PFSK-1 (cell line): ENCODE data around the genes ITPR3 and GRM4.

DNA sequence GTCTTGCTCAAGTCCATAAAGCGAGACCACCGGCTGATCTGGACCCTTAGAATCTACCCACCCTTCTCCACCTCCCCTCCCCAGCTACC lies 905 bp downstream of the TAPBP start:
- RRBS, result no CpG with 5 or more reads among the region's 2 CpGs

- RRBS, result no CpG with 5 or more reads among the region's 6 CpGs
Measured at GRCh38 chr6:33411413-33411557, 471 bp downstream of the PHF1 start.

- RRBS, result no CpG with 5 or more reads among the region's 10 CpGs
Measured at GRCh38 chr6:33412129-33412980, 1.5 kb downstream of the PHF1 start.

DNA sequence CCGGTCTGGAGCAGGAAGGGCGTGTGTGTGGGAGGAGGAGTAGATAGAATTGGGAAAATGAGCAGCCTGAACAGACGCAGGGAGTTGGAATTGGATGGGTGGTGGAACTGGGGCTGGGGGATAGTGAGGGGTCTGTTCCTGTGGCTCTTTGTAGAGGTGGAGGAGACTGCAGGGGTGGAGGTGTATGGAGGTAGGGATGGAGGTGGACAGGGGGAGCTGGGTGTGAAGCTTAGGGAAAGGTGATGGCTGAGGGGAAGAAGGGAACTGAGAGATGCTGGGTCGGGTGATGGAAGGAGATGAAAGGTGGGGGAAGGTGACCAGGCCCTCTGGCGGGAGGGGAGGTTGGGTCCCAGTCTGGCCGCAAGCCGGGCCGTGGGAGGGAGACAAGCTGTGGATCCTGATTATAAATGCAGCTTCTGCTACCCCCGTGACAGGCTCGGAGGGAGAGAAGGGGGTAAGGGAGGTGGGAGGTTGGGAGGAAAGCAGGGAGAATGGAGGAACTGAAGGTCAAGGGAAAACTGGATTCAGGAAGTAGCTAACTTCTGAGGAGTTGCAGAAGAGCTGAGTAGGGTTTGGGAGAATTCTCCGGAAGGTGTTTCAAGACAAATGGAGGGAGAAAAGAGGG lies 5.2 kb downstream of the SYNGAP1 start:
- RRBS, result 2% methylated on average over 1 of the region's 11 CpGs

GRCh38 chr6:33579309-33579873 lies 685 bp downstream of the BAK1 start:
- RRBS, result 1% methylated on average over 1 of the region's 9 CpGs

DNA sequence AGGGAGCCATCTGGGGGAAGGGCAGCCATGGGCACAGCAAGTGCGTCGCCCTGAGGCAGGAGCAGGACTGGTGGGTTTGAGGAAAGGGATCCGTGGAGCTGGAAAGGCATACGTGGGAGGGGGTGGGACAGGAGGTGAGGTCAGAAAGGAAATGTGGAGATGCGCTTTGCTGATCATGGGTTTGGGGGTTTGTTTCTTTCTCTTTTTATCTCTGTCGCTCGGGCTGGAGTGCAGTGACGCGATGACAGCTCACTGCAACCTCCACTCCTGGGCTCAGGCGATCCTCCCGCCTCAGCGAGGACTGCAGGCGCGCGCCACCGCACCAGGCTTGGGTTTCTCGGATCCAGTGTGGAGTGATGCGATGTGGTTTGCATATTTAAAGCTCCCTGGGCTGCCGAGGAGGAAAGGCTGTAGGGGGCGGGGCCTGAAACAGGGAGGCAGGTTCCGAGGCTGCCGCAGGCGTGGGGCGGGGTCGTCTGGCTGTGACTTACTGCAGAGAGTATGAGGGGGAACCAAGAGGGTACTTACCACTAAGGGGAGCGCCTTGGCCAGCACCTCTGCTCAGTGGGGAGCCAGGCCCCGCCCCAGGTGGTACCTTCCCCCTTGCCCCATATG lies 12.5 kb upstream of the BAK1 start:
- RRBS, result no CpG with 5 or more reads among the region's 27 CpGs

- RRBS, result 53% methylated on average over 72 of the region's 108 CpGs
Measured at GRCh38 chr6:33620724-33621752, at the start of gene ITPR3. TSS of gene ITPR3 (plus strand) at chr6:33621322.

GRCh38 chr6:33627850-33628413 lies 6.8 kb downstream of the ITPR3 start:
- RRBS, result no CpG with 5 or more reads among the region's 7 CpGs

- RRBS, result 4% methylated on average over 61 of the region's 97 CpGs
Measured at GRCh38 chr6:33633361-33634371, 12.5 kb downstream of the ITPR3 start.

DNA sequence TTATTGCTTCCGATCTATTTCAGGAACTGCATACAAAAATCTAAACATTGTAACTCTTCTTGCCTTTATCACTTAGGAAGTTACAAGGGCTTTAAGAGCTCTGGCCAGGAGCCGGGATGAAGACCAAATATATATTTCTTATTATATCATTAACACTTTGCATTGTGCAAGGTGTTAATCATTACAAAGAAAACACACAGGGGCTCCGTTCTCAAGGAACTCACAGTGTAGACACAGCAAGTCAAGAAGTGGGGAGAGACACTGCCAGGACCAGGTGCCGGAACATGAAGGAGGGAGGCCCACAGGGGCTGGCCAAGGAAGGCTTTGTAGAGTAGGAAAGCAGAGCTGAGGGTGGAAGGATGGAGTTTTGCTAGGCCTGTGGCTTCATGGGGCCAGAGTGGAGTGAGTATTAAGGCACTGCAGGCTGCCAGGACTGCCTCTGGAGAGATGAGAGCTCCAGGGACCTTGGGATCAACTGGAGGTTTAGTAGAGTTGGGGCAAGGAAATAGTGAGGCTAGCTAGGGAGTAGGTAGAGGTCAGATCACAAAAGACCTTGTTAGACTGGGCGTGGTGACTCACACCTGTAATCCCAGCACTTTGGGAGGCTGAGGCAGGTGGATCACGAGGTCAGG lies 17.5 kb downstream of the ITPR3 start:
- RRBS, result no CpG with 5 or more reads among the region's 6 CpGs

- RRBS, result no CpG with 5 or more reads among the region's 14 CpGs
Measured at GRCh38 chr6:33685104-33685526, 26.4 kb downstream of the UQCC2 start.

DNA sequence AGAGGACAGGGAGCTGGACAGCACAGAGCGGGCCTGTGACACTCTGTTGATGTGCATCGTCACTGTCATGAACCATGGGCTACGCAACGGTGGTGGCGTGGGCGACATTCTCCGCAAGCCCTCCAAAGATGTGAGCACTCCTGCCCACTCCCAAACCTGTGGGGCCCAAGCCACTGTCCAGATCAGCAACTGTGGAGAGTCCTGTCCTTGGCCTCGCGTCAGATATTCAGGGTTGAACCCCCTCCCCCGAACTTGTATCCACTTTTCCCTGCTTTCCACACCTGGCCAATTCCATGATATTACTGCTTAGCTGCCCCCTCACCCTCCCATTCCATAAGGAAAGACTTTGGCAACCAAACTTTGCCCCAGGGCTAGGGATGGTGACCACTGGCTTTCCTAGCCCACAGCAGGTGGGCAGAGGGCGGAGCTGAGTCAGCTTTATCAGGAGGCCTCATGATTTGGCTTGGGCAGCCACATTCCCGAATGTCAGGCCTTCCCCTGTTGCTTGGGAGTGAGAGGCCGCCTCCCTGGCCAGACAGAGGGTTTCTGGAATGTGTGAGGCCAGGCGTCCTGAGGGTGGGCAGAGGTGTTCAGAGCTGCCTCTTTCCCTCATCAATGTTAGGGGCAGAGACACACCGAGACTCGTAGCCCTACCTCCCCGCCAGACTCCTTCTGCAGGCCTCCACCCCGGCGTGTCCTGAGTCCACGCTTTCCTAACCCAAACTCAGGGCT lies 19.5 kb downstream of the UQCC2 start:
- RRBS, result no CpG with 5 or more reads among the region's 20 CpGs

GRCh38 chr6:33740039-33740521 lies 6.6 kb downstream of the IP6K3 start:
- RRBS, result no CpG with 5 or more reads among the region's 5 CpGs

- RRBS, result 89% methylated on average over 1 of the region's 10 CpGs
Measured at GRCh38 chr6:33777225-33777675, 11.7 kb downstream of the LEMD2 start.

GRCh38 chr6:33786880-33787344 lies 2.0 kb downstream of the LEMD2 start:
- RRBS, result no CpG with 5 or more reads among the region's 6 CpGs

DNA sequence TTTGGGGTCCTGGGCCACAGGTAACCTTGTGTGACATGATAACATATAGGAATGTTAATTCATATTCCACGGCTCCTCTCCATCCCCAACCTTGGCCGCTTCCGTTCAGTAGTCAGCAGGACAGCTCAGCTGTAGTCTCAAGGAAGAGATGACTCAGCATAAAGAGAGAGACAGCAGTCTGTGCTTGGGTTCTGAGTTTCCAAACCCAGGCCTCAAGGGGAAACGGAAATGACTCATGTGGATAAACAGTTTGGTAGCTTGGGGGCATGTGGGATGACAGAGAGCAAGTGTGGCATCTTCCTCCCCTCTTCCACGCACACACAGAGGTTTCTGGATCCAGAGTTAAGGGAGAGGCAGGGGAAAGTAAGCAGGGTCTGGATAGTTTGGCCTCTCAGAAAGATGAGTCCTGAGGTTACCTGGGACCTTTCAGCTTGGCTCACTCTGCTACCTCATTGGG lies 36.3 kb upstream of the MLN start:
- RRBS, result no CpG with 5 or more reads among the region's 5 CpGs

DNA sequence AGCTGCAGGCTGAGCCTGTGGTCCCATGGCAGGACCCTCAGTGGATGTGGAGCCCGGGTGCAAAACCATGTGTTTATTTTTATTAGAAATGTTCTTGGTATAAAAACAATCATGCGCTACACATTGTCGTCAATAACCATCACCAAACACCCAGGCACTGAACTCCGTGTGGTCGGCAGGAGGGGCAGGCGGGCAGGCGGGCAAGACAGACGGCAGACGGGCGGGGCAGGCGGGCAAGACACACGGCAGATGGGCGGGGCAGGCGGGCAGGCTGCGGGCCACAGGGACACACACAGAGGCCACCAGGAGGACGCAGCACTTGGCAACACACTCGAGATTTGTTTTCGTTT lies 124.1 kb downstream of the GRM4 start:
- RRBS, result no CpG with 5 or more reads among the region's 18 CpGs

GRCh38 chr6:34145451-34146269 lies at the start of gene GRM4:
TSS of gene GRM4 (minus strand) at chr6:34146087.
- RRBS, result 16% methylated on average over 29 of the region's 64 CpGs

DNA sequence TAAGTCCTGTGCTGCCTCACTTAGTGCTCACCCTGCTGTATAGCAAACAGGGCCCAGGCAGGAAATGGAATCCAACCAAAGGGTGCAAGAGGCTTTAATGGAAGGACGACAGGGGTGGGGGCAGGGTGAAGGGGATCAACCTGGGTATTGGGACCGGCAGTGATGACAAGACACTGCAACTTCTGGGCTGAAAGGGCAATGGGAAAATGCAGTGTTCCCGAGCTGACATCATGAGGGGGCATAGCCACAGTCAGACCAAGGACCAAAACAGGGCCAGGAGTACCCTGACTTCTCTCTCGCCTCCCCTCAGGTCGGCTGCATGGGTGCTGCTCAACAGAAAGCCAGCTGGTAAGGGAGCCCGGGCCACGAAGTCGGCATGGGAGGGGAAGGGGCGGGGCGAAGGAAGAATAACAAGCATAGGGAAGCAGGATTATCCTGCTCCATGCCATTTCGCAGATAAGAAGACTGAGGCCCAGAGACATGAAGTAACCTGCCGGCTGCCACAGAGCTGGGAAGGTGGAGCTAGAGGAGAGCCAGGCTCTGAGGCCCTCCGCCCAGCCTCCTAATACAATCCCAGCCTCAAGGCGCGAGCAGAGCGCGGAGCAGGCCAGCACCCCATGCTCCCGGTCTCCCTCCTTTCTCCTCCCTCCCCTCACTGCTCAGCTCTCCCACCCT lies 13.4 kb upstream of the HMGA1 start:
- RRBS, result no CpG with 5 or more reads among the region's 18 CpGs

DNA sequence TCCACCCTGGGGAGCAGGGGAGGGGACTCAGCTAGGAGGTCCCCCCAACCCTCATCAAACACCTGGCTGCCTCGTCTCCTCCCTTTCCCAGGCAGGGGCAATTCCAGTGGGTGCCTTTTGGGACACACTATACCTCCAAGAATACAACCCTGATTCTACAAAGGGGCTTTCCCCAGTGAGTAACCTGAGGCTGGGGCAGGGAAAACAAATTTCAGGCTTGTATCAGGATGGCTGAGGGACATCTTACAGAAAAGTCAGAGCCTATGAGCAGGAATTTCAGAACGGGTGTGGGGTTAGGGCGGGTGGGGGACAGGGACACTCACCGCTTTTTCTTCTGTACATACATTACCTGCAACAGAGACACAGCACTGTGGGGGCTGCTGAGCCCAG lies 1.7 kb downstream of the SMIM29 start:
- RRBS, result no CpG with 5 or more reads among the region's 4 CpGs